Fibroblast of the aortic adventitia (primary cell): ENCODE results near the genes NKAPD1 and PLET1.

GRCh38 chr11:111623653-111624120 is 21.4 kb downstream of the SIK2 start:
- CAGE, long polyA plus RNA = no peak

DNA sequence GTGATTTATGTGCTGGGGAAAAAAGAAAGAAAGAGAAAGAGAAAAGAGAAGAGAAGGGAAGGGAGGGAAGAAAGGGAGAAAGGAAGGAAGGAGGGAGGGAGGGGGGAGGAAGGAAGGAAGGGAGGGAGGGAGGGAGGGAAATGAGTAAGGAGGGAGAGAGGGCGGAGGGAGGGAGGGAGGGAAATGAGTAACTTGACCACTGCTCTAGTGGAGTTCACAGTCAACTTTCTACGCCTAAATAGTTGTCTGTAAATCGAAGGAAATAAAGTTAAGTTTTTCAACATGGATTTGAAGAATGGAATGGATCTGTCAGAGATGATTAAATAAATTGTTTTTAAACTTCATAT is 33.0 kb downstream of the SIK2 start:
- CAGE, long polyA plus RNA = no peak

GRCh38 chr11:111923135-111923937 is 4.6 kb downstream of the C11orf52 start:
- CAGE, long polyA plus RNA = no peak

- CAGE, long polyA plus RNA = no peak
Measured at GRCh38 chr11:111940731-111941185, 3.6 kb downstream of the DIXDC1 start.

DNA sequence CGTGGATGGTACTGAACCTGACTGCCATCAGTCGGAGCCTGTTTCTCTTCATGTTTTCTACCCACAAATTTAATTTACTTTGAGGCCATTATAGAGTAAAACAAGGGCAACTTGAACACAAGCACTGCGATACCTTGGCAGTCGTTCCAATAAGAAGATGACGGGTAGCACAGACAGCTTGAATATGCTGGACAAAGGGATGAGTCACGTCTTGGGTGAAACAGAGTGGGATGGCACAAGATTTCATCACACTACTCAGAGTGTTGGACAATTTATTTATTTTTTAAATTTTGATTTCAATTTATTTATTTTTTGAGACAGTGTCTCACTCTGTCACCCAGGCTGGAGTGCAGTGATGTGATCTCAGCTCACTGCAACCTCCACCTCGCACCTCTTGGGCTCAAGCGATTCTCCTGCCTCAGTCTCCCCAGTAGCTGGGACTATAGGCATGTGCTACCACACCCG is 5.7 kb downstream of the DIXDC1 start:
- CAGE, long polyA plus RNA = no peak

- CAGE, long polyA plus RNA = no peak
Measured at GRCh38 chr11:112024117-112024620, 1.0 kb upstream of the DLAT start.

DNA sequence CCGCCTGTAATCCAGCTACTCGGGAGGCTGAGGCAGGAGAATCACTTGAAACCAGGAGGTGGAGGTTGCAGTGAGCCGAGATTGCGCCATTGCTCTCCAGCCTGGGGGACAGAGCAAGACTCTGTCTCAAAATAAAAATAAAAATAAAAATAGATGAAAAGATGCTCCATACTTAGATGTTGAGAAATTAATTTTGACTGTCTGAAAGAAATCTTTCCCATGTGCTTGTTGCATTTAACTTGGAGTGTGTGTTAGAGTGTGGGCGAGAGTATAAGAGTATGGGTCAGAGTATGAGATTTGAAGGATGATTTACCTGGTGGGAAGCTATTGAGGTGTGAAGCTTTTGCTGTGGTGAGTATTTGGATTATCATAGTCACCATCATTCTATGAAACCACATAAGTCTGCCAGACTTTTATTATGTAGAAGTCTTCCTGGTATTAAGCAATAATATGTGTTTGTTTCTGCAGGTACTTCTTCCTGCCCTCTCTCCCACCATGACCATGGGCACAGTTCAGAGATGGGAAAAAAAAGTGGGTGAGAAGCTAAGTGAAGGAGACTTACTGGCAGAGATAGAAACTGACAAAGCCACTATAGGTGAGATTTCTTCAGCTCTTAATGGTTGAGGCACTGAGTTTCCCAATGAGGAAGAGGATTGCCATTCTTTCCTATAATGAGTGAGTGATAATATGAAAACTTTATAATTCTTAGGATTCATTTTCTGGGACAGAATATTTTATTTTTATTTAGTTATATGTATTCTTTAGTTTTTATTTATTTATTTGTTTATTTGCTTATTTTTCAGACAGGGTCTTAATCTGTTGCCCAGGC is 7.9 kb downstream of the DLAT start:
- CAGE, long polyA plus RNA = no peak

DNA sequence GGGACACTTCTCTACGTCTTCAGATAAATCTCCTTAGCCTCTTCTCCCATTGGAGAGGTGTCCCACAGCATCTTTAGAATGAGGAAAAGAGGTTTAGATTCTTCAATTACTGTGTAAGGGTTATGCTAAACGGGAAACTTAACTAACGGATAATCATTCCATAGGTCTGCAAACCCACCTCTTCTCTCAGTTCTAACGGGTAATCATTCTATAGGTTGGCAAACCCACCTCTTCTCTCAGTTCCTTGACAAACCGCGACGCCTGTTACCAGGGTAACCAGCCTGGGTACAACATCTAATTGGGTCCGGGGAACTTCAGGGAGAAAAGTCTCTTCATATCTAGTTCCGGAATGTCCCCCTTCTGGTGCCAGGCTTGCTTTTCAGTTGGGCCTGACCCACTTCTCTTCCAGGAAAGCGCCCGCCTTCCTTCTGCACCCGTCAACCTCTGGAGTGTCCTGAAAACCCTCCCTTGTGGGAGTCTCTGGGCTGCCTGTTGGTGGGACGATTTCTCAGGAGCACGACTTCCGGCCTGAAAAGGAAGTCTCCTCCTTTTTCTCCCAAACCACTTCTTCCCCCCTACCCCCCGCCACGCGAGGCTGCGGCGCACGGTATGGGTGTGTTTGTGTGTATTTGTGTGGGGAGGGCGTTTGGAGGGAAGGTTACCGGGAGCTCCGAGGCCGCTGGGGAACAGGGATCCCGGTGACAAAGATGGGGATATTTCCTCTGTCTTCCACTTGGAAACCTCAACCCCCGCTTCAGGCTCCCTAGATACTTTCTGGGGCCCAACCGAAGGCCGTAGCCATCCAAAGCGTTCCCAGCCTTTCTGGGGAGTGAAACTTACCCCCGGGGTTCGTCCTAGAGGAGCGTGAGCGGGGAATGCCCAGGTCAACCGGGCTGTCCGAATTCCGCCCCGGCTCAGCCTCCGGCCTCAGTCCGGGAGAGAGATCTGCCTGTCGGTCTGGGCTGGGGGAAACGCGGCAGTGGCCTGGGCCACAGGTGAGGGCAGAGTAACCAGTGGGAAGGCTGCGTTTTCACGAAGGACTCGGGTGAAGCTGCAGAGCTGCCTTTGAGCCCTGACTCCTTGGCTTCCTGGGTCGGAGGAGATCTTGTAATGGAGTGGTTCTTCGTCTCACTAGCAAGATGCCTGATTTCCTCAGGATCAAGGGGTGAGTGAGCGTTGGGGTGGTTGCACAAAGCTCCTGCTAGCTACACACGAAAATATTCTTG is at the start of gene NKAPD1:
NKAPD1 (plus strand) TSS at position 548 of the 1,226 bp plus-strand sequence.
- CAGE, long polyA plus RNA = no peak

DNA sequence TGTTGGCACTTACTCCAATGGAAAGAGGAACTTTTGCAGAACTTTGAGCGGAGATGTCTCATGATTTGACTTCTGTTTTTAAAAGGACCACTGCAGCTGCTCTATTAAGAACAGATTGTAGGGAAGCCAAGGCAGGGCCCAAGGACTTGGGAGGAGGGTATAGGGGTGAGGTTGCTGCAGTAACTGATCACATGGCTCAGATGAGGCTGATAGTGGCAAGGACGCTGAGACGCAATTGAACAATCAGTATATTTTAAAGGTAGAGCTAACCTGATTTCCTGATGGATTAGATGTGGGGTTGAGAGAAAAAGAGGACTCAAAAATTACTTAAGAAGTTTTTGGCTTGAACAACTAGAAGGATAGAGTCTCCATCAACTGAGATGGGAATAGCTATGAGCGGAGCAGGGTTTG is 34.1 kb downstream of the IL18 start:
- CAGE, long polyA plus RNA = no peak

- CAGE, long polyA plus RNA = no peak
Measured at GRCh38 chr11:112260690-112261083, at the start of gene PLET1. PLET1 (minus strand) TSS chr11:112260860.

- CAGE, long polyA plus RNA = no peak
Measured at GRCh38 chr11:113133089-113133635, 171.9 kb downstream of the NCAM1 start.

DNA sequence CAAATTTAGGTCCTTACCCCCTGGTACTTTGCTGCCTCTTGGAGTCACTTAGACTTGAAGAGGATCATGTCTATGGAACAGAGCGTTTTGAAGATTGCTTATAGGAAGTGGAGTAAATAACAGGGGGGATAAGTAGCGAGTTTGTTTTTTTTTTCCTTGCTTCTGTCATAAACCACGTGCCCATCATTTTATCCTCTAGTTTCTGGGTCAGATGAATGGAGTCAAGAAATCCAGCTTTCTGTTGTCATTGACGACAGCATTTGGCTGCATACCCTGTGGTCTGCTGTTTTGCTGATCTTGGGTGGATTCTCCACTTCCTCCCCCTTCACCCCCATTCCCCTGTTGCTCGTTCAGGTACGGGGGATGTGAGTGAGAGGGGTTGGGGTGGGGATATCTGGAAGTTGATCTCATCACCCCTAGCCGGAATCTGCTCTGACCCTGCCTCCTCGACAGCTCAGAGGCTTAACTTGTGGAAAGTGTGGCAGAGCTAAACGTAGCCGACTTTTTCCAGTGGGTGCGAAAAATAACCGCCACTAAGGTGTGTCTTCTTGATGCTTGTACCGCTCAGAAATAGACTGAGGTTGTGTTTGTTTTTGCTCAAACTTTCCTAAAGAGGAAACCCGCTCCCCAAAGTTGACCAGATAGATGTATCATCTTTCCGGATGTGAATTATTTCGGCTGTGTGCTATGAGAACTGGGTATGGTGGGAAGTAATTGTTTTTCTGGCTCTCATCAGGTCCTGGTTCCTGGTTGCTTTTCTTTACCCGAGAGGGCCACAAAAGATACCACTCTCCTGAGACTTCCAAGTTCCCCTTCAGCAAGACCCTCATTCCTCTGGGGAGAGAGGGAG is 6.5 kb downstream of the ZBTB16 start:
- CAGE, long polyA plus RNA = no peak

GRCh38 chr11:114077452-114077821 is 17.9 kb downstream of the ZBTB16 start:
- CAGE, long polyA plus RNA = no peak

DNA sequence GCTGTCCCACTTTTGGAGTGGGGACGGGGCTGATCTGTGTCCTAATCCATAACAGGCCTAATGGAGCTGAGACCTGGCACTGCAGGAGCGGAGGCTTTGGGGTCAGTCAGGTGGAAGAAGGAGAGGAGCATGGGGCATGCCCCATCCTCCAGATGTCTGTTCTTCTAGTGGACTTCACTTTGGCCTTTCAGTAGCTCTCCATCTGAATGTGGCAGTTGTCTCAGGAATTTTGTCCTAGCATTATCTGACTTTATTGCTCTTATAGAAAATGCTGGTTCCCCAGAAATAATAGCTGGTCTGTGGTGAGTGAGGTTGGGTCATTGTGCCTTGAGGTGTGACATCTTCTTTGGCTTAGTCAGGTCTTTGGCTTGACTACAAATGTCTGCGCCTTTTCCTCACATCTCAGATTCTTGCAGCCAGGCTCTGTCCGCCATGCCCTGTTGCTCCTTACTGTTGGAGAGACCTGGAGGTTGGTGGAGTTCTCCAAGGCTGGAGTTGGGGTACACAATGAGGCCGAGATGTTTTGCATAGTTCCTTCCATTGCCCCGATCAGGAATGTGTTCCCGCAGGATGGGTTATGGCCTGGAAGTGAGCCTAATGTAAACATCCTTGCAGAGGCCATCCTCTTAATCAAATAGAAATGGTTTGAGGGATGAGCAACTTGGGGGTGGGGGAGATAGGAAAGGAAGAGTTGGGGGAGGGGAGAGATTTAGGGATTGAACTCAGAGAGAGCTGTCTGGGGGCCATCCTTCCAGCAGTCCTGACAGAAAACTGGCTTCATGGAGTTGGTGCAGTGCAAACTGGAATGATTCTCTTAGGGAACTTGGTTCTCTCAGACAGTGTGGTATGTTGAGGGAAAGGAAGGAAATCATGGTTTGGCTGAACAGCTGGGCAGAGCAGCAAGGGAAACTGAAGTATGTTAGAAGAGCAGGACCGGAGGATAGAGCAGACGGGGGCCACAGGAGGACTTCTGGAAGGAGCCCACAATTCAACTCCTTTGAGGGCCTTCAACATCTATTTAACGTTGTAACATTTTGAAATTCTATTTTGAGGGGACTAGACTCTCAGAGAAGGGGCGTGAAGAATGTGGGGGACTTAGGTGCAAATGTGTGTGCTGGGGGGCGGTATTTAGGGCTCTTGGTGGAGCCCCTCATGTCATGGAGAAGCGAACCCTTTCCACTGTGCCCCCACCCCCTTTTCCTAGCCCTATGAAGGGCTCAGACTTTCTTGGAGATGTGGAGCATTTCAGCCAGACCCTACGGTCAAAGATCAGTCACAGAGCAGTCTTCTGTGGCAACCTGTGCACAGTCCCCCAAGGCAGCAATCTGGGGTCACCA is 50.0 kb downstream of the ZBTB16 start:
- CAGE, long polyA plus RNA = no peak

GRCh38 chr11:114163878-114164683 is 104.6 kb downstream of the ZBTB16 start:
- CAGE, long polyA plus RNA = no peak

DNA sequence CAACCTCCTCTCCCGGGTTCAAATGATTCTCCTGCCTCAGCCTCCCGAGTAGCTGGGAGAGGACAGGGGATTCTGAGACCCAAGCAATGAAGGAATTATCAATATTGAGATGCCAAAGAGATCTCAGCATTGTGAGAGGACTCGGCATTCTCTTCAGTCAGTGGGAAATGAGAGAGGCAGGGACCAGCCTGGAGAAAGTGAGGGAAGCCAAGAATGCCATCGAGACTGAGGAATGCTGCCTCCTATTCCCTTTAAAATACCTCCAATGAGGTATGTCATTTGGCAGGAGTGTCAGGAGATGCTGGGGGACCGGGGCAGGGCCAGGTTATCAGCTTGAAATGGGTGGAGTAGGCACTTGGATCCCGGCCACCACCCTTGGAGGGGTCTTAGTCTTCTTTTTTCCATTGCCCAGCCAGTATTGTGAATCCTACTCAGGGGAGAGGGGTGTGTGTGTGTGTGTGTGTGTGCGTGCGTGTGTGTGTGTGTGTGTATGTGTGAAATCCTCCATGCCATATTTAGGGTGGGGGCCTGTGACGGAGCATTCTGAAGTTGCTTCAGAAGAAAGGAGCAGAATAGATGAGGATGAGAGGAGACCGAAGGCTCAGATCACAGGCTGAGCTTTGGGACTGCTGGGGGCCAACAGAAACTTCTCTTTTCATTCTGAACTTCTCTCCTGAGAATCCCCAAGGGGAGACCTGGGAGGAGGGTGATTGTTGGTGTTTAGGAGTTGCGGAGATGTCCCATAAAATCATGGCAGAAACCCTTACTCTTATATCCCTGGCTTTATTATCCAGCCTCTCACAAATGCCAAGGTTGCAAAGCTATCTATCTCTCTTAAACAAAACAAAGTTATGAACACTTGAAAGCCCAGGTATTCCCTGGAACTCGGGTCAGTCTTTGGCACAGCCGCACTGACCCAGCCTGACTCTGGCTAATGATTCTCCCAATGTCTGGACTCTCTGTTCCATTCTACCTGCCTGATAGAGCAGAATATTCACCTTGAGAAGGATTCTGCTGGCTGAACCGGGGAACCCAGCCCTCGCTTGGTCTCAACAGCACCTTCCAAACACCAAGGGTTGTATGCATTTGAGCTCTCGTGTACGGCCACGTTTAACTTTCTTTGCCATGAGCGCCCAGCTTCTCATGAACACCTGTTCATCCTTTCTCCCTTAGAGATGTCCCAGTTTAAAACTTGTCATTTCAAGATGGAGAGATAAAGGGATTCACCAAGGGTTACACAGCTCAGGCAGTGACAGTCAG is 116.5 kb downstream of the ZBTB16 start:
- CAGE, long polyA plus RNA = no peak

GRCh38 chr11:114192252-114192719 is 103.9 kb upstream of the NNMT start:
- CAGE, long polyA plus RNA = no peak

DNA sequence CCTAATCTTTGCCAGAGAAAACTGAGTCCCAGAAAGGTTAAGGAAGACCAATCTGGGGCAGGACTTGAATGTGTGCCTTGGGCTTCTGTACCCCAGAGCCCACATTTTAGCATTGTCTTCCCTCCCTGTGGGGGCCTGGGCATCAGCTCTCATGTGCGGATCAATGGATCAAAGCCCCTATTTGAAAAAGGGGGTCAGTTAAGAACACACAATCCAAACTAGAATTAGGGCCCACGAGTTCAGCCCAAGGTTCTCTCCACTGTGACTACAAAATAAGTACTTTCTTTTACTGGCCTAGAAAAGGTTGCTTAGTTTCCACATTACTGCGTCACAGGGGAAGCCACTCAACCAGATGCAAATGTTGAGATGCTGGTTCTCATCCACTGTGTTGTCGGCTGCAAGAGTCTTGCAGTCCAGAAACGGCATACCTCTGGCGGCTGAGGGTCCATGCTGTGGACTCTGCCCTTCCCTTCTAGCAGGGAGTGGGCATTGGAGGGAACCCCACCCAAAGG is 99.3 kb upstream of the NNMT start:
- CAGE, long polyA plus RNA = no peak

- CAGE, long polyA plus RNA = no peak
Measured at GRCh38 chr11:114197378-114197655, 98.9 kb upstream of the NNMT start.

DNA sequence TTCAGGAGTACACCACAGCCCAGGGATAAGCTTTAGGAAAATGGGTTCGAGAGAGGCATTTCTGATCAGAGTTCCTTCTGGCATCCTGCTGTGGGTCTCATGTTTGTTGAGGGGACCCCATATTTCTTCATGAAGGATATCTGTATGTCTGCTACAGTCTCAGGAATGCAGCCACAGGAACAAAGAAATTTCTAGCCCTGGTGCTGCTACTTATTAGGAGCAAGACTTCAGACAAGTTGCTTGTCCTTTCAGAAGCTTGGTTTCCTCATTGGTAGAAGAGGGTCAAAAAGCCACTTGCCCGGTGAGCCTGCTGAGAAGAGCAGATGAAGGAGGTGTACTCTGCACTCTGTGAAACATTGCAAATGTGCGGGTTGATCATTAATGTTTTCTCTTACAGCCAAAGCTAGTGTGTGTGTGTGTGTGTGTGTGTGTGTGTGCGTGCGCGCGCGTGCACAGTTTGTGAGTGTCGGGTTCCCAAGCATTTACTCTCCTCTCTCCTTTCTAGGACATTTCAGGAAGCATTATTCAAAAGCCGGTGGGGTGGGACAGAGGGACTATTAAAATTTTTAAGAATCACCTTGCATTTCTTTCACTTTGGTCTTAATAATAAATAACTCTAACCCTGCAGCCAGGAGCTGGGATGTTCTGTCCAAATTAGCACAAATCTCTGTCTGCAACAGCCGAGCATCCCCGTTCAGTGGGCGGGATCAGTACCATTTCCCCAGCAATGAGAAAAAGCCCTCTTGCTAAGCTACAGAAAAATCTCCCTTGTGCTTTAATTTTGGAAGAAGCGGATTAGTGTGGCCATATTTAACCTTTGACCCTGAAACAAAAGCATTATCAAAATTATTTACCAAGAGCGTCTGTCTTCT is 86.2 kb upstream of the NNMT start:
- CAGE, long polyA plus RNA = no peak